Neural crest cell (in vitro differentiated cells): Measurements from ENCODE around the genes RTP1 and MASP1.

DNA sequence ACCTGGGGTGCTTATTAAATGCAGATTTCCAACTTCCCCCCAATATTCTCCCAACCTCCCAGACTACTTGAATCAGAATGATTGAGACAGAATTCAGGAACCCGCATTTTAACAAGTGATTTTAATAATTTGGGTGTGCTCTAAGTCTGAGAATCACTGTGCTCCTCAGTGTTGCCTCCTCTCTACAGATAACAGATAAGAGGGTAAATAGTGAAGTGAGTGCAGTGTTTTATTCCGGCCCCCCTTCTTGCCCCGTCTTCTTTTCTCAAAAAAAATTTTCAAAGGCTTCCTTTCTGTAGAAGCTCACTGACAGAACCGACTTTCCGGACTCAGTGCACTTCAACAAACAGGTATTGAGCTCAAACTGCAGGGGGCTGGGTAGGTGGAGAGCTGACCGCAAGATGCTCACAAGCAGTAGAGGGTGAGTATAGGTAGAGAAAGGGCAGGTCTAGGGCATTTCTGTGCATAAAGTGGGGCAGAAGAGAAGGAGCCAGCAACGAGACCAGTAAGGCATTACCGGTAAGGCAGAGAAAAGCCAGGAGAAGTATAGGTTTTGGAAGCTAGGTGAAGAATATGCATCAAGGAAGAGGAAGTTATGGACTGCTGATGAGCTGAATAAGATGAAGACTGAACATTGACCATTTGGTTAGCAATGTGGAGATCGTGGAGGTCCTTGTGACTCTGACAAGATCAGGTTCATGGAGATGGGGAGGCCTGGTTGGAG is 97.2 kb downstream of the ST6GAL1 start:
- PRO-cap, result no peak

DNA sequence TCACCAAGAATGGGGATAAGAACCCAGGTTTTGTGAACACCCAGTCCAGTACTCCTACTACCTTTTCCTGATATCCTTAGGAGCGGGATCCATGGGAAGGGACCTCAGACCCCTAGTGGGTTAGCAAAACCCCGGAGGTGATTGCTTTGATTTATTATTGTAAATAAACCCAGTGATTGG is 98.2 kb downstream of the RPL39L start:
- PRO-cap, result no peak

GRCh38 chr3:187179805-187181105 is 17.0 kb upstream of the RTP1 start:
- PRO-cap, result no peak

- PRO-cap, result no peak
Measured at GRCh38 chr3:187197295-187197593, at the start of gene RTP1. Gene RTP1, plus strand, starts transcription at chr3:187197486.

GRCh38 chr3:187274887-187275422 is 16.6 kb downstream of the MASP1 start:
- PRO-cap, result bidirectional peak, plus-strand start at chr3:187275203, minus-strand start at chr3:187275075

DNA sequence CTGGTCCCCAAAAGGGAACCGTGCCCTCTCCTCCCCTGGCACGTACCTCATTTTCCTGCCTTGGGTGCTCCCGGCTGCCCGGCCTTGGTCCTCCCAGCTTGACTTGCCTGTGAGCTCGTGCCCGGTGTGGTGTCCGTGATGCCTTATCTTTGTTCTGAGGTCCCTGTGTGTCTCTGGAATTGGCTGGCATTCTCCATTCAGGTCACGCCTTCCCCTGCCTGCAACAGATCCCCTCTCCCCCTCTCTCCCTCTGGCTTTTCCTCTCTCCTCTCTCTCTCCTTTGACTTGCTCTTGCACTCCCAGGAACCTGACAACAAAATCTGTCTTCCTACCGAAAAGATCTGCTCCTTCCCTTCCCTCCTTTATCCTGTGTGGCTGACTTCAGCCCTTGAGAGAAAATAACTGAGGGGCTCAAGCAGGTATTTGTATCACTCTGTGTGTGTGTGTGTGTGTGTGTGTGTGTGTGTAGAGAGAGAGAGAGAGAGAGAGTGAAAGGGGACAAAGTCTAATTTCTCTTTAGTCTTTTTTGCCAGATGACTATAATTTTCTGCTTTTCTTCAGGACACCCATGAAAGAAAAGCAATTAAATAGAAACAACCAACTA is at the start of gene MASP1:
Gene MASP1, minus strand, starts transcription at position 156 of the 604 bp plus-strand sequence.
- PRO-cap, result unidirectional peak, minus-strand start at position 119 of the sequence; unidirectional peak, minus-strand start at position 156 of the sequence

DNA sequence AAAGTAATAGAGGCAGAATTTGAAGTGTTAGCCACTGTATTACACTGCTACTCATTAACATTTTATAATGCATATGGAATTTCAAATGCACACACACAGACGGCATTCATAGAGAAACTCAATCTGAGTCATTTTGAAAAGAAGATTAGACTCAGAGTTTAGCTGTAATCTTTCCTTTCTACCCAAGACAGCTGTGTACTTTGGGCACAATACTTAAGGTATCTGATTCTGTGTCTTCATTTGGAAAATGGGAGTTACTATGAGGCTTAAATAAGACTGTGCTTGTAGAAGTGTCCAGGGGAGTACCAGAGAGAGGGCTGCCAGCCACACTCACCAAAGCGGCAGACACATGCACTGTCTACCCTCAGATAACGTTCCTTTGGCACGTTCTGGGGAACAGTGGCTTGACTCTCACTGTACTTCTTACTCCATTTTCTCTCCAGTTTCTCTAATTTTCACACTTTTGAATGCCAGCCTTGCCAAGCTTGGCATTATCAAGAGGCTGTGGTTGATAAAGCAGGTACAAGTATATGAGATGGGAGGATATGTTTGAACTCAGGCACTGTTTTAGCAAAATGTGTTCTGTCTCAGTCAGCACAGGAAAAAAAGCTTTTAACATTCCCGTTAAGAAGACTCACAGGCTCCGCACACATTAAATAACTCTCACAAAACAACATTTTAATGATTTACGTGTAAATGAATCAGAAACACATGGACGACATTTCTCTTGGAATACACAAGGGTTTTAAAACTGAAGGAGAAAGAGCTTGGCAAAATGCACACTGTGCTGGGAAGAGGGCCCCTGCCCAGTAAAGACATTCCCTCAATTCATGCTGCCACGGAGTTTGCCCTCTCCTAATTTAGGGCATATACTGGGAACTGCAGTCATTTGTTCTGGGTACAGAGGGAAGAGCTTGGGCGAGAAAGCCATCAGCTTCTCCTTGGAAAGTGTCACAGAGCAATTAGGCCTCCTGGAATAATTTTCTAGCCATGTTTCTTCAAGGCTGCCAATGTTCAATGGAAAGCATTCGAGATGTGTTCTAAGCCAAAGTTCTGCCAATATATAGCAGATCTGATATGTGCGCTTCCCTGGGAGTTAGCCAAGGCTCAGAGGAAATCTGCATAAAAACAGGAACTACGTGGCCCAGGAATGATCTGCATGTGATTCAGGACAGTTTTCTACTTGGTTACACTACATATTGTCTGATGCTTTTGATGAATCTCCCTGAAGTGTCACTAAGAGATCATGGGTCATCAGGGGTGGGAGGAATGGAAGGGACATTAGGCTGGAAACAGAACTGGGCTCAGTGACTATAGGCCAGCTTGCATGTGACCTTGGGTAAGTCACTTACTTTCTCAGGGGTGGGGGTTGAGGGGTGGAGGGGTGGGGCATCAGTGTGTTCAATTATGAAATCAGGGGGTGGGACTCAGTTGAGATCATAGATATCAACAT is 2.0 kb upstream of the MASP1 start:
- PRO-cap, result no peak

DNA sequence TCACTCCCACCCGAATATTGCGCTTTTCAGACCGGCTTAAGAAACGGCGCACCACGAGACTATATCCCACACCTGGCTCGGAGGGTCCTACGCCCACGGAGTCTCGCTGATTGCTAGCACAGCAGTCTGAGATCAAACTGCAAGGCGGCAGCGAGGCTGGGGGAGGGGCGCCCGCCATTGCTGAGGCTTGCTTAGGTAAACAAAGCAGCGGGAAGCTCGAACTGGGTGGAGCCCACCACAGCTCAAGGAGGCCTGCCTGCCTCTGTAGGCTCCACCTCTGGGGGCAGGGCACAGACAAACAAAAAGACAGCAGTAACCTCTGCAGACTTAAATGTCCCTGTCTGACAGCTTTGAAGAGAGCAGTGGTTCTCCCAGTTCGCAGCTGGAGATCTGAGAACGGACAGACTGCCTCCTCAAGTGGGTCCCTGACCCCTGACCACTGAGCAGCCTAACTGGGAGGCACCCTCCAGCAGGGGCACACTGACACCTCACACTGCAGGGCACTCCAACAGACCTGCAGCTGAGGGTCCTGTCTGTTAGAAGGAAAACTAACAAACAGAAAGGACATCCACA is 44.3 kb downstream of the RTP4 start:
- PRO-cap, result bidirectional peak, plus-strand start at position 365 of the sequence, minus-strand start at position 223 of the sequence

DNA sequence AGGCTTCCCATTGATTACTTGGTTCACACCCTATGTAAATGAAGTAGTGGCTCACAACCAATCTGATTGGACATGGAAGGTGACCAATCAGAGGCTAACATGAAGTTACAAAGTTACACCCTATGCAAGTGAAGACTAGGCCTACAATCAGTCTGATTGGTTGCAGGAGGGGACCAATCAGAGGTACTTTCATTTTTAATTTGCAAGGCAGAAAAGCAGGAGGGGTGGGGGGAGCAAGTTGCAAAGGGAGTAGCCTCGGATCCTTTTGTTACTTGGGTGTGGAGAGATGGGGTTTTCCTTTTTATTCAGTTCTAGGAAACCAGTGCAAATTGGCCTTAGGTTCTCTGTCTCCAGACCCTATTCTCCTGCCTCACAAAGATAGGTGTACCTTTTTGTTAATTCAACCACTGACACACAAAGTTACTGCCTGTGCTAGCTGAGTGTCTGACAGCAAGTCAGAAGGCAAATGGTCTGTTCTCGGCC is 11.2 kb upstream of the RTP2 start:
- PRO-cap, result no peak

DNA sequence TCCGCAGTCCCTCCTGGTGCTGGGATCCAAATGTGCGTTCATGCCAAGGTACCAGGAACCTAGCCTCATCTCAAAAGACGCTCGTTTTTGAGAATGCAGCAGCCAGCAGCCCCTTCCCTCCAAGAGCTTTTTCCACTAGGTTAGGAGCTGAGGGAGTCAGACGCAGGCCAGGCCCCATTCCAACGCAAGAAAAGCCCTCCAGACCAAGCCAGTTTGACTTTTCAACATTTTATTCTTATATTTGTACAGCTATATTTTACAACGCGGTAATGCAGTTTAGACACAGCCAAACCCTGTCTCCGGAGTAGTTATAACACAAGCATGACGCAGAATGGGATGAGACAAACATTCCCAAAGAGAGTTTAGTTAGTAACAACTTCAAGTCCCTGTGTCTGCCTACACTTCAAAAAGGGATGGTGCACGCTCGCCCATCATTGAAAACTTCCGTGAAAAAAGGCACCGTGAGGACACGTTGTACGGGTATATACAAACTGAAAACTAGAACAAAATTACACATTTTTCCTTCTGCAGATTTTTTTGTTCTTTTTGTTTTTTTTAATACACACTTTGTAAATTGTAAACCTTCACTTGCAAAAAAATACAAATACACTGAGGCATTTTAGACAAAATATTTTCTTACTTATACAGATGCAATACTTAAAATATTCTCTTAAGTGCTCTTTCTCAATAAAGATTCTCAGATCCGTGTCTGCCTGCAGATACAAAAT is 19.0 kb upstream of the RTP2 start:
- PRO-cap, result no peak

DNA sequence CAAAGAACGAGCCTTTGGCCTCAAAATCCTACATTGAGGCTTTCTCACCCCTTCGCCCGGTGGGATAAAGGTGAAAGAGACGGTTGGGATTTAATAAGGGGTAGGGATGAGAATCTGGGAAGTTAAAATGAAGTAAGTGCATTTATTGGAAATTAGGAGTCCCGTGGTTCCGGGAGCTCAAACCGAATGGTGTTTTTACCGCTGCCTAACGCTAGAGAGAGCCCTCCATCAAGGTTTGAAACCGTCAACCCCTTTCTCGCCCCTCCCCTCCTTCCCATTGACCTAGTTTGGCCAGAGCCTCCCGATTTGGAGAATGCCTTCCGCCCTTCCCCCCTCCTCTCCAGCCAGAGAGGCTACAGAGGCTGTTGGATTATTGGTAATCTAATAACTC is 6.5 kb downstream of the BCL6 start:
- PRO-cap, result no peak

DNA sequence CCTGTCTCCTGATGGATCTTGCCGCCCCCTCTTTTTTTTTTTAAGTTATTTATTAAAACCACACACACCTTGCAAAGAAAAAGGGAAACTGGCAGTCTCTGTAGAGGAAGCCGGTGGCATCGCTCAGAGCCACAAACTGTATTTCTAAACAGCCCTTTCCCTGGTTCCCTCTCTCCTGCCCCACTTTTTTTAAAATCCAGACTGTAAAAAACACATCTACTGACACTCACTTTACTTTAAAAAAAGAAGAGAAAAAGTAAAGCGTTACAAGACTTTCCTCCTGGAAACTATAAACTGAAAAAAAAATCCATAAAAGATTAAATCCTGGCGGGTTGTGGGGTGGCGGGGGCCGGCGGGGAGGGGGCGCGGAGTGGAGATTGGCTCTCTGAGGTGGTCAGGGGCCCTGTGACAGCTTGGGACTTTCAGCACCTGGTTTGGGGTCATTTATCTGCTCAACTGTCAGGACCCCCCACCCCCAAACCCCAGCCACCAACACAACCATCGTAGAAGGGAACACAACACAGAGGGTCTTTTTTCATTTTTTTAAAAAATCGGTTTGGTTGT is 2.2 kb downstream of the BCL6 start:
- PRO-cap, result no peak

DNA sequence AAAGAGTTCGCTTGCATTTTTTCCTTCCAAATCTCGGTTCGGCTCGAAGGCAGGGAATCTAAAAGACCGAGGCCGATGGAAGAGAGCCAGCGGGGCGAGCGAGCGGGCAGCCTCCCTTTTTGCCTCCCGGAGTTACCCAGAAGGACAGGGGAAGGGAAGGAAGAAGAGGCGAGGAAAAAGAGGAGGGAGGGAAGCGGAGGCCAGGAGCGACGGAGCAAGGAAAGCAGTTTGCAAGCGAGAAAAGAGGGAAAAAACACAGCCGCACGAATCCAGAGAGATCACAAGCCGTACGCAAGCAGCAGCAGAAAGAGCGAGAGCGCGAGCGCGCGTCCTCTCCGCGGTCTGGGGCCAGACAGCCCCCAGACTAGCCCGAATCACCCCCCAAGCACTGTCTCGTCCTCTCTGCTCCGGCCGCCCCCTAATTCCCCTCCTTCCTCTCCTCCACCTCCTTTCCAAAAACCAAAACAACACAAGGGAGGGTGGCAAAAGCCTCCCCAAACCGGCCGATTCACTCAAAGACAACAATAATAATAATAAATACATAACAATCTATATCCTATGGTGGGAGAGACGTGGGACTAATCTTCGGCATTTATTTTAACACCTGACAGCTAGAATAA is 560 bp downstream of the BCL6 start:
- PRO-cap, result bidirectional peak, plus-strand start at position 52 of the sequence, minus-strand start outside the sequence; bidirectional peak, plus-strand start at position 281 of the sequence, minus-strand start at position 309 of the sequence

DNA sequence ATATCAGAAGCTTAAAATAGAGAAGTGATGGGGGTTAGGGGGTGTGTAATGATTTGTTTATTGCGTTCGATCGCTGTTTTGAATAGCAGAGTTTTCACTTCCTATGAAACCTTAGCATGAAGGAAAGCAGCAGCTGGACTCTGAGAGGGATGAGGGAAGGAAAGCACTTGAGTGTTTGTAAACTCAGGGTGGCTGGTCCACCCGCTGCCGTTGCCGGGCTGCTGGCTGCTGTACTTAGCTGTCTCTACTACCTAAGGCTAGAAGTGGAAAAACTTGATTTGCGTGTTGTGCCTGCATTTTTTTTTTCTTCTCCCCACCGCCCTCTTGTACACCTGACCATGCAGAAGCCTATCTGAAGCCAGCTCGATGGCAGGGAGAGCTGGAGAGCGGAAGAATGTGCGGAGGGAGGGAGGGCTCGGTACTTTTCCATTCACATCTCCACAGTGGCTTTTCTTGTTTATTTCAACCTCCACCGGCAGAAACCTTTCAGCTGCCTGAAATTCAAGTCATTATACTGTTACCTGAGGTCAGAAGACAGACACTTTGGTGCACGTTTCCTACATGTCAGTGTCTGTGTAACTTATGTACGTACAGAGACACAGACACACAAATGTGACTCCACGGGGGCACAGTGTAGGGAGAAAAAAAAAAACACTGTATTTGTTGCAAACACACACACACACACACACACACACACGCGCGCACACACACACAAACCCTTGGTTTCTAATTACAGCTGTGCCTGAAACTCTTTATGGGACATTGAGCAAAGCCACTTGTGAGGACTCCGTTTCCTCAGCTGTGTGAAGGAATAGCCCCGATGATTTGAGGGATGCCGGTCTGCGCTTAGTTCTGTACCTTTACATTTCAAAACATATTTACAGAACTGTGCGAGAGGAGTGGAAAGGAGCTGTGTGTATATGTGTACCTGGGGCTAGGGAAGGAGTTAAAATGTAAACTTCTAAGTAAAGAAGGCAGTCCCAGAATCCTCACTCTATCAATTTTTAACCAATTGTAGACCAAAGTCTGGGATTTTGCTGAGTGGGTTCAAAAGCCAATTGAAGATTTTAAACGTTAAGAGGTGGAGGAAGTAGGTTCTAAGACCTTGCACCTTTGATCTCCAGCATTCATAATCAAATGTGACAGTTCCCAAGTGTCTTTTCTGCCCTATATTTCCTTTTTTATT is 5.1 kb upstream of the BCL6 start:
- PRO-cap, result unidirectional peak, minus-strand start at position 354 of the sequence

DNA sequence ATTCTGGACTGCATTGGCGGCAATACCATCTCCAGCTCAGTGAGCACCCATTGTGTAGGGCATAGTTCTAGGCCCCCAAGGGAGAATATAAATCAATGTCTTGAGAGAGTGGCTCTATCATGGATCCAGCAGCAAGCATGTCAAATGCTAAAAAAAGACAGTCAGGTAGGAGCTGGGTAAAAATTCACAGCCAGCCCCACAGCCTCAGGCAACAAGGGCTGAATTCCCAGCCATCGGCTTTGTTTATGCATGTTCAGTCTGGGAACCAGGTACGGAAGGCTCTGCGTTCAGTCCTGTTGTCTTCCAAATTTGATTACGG is 18.9 kb upstream of the BCL6 start:
- PRO-cap, result no peak

GRCh38 chr3:187890127-187890827 is 145.0 kb upstream of the BCL6 start:
- PRO-cap, result bidirectional peak, plus-strand start at chr3:187890212, minus-strand start at chr3:187890027

GRCh38 chr3:188052065-188052710 is 101.8 kb upstream of the LPP start:
- PRO-cap, result bidirectional peak, plus-strand start at chr3:188052362, minus-strand start at chr3:188052423

- PRO-cap, result no peak
Measured at GRCh38 chr3:188081853-188082456, 72.0 kb upstream of the LPP start.

DNA sequence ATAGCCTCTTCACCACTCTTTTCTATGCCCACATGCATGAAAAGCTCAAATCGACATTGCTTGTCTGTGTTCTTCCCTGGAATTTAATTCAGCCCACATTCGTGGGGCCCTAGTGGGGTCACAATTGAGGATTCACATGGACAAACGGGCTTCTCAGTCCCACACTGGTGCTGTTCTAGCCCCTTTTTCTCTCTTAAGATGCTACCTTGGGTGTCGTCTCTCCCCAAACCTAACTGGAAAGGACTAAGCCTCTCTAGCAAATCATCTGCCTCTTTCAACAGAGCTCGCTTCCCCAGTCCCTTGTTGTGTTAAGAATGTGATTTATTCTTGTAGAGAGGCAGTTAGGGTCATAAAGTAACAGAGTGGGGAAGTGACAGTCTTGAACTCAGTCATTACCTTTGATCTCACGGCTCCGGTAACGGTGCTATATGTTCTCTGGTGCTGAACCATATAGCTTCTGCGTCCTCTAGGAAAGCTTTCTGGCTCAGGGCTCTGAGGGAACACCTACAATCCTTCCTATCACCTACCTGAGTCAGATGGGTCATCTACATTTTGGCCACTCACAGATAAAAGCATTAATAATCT is 4.9 kb downstream of the LPP start:
- PRO-cap, result no peak

DNA sequence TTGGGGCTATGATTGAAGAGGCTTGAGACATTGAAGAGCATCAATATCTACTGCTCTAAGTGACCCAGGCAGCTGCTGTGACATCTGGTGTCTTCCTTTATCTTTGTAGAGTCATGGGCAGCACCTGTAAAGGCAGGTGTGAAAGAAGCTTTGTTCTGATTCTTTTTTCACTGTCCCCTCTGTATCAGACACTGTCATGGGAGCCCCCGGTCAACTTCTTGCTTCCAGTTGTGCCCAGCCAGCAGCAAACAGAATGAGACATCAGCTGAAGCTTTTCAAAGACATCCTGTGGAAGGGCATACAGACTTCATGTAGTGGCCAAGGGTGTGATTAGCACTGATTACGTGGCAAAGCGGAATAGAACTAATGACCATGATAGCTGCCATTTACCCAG is 29.3 kb downstream of the LPP start:
- PRO-cap, result no peak